Type B pancreatic cell (in vitro differentiated cells): ENCODE results near the genes NUDT3 and TAF11.

GRCh38 chr6:34142592-34143017, 3.3 kb downstream of the GRM4 start:
- PRO-cap, result no peak

DNA sequence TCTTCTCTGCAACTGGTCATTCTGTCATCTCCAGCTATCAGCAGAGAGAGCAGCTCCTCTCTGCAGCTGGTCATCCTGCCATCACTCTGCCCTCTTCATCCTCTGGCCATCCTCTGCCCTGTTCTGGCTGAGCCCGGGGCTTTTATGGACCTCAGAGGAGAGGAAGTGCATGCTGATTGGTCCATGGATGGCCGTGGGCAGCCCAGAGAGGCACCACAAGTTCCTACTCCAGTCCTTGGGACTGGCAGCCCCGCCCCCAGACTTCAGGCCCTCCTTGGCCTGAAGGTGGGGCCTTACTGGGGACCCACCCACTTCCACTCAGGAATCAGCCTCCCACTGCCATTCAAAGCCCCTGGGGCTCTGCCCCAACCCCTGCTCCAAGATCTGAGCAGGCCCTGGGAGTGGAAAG, 34.3 kb upstream of the HMGA1 start:
- PRO-cap, result no peak

- PRO-cap, result no peak
These were observed 13.4 kb upstream of the HMGA1 start for GRCh38 chr6:34223117-34223791.

DNA sequence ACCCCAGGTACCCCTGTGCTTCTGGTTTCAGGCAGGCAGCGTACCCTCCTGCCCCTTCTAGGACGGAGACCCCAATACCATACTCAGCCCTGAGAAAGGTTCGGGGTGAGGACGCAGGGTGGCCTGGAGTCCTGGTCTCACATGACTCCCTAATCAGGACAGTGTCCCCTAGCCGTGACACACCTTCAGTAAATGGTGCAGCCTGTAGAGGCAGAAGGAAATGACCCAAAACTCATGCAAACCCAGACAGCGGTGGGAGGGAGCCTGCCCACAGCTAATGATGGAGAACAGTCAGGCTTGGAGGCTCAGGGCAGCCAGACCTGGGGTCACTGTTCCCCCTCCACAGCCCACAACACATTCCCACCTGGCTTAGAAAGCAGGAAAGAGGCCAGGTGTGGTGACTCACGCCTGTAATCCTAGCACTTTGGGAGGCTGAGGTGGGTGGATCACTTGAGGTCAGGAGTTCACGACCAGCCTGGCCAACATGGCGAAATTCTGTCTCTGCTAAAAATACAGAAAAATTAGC, 8.9 kb upstream of the HMGA1 start:
- PRO-cap, result no peak

DNA sequence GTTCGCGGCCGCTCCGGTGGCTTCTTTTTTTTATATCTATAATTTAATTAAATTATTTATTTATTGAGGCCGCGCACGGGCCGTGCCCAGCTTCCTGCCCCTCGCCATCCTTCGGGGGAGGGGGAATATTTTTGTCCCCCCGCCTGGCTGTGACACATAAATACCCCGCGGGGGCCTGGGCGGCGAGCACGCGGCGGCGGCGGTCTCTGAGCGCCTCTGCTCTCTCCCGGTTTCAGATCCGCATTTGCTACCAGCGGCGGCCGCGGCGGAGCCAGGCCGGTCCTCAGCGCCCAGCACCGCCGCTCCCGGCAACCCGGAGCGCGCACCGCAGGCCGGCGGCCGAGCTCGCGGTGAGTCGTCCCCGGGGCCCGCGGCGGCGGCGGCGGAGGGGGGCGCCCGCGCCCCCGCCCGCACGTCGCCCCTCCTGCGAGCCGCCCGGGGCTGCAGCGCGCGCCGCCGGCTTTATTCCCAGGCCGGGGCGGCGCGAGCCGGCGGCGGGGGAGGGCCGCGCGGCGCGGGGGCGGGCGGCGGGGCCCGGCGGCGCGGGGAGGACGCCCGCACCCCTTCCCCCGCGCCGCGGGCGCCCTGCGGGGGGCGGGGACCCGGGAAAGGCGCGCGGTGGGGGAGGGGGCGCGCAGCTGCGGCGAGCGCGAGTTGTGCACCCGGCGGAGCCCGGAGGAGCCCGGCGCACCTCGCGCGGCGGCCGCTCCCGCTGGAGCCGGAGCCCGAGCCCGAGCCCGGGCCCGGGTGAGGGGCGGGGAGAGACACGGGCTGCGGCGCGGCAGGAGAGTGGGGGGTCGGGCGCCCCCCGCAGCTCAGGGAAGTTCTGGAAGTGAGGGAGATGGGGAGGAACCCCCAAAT, 525 bp downstream of the HMGA1 start:
- PRO-cap, result bidirectional peak, plus-strand start at position 159 of the sequence, minus-strand start at position 109 of the sequence; bidirectional peak, plus-strand start at position 652 of the sequence, minus-strand start at position 464 of the sequence; bidirectional peak, plus-strand start at position 715 of the sequence, minus-strand start at position 714 of the sequence

- PRO-cap, result no peak
These were observed 29.2 kb upstream of the SMIM29 start for GRCh38 chr6:34277761-34278587.

GRCh38 chr6:34392520-34393307, at the start of gene NUDT3:
TSS of gene NUDT3 (minus strand) at chr6:34392669.
- PRO-cap, result bidirectional peak, plus-strand start at chr6:34392920, minus-strand start at chr6:34392644

DNA sequence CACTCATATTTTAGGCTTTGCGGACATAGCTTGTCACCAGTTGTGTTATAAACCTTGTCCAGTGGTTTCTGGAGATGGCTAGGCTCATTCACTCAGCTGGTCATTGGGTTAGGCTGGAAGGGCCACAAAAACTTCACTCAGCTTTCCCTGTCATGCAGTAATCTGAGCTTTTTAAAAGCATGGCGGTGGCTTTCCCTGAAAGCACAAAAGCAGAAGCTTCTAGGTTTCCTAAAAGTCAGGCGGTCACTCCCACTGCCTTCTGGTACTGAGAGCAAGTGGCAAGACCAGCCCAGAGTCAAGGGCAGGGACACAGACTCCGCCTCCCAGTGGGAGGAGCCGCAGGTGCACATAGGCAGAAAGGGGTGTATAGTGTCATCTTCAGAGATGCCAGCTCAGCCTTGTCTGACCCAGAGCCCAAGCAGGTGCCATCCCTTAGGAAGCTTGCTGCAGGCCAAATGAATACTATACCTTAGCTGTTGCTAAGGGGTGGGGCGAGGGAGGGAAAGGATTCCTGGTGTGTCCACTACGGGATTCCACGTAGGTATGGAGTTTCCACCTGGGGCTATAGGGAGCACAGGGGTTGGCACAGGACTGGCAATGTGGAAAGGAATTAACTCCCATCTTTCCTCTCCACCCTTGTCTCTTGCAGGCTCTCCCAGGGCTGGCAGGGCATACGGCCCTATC, 17.9 kb upstream of the PACSIN1 start:
- PRO-cap, result no peak

GRCh38 chr6:34457920-34458627, 7.8 kb upstream of the PACSIN1 start:
- PRO-cap, result no peak

- PRO-cap, result no peak
These were observed 19.3 kb downstream of the PACSIN1 start for GRCh38 chr6:34485232-34485583.

DNA sequence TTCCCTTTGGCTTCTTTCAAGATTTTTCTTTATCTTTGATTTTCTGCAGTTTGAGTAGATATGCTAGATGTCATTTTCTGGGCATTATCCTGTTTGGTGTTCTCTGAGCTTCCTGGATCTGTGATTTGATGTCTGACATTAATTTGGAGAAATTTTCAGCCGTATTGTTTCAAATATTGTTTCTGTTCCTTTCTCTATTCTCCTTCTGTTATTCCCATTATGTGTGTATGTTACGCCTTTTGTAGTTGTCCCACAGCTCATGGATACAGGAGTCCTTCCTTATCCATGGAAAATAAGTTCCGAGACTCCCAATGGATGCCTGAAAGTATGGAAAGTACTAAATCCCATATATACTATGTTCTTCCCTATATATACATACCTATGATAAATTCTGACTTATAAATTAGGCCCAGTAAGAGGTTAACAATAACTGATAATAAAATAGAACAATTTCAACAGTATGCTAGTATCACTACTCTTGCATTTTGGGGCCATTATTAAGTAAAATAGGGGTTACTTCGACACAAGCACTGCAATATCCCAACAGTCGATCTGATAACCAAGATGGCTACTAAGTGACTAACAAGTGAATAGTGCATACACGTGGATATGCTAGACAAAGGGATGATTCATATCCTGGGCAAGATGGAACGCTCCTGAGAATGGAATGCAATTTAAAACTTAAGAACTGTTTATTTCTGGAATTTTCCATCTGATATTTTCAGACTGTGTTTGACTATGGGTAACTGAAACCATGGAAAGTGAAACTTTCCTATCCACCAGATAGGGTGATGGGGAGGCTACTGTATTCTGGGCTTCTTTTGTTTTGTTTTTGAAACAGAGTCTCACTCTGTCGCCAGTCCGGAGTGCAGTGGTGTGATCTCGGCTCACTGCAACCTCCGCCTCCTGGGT, 66.7 kb downstream of the ILRUN start:
- PRO-cap, result no peak

DNA sequence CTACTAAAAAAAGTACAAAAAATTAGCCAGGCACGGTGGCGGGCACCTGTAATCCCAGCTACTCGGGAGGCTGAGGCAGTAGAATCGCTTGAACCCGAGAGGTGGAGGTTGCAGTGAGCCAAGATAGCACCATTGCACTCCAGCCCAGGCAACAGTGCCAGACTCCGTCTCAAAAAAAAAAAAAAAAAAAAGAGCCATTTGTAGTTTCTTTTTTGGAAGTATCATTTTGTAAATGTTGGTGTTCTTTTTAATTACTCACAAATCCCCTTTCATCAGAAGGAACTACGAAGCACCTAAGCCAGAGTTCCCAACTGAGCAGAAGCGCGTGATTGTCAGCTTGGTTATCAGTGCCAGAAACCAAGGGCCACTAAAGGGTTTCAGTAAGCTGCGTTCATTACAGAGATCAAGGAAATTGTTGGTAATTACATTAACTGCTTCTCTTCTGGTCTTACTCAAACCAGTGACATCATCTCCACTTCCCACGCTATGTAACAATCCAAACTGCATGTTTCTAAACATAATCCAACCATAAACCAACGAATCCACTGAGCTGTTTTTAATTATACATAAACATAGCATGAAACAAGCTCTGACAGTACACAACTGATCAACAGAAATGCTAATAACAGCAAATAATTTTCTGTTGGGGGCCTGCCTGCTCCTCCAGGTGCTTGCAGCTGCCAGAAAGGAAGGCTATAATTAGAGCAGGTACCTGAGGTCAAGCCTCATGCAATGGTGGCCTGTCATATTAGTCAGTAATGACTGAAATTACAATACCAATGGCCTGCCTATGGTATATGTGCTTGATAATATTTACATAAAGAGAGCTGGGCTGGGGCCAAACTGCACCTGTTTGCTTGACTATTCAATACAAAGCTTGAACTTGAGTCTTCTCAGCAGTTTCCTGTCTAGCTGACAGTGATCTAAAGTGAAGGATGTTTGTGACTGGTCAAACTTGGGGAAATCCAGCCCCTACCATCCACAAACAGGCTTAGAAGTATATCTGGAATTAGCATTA, 40.2 kb downstream of the ILRUN start:
- PRO-cap, result no peak

DNA sequence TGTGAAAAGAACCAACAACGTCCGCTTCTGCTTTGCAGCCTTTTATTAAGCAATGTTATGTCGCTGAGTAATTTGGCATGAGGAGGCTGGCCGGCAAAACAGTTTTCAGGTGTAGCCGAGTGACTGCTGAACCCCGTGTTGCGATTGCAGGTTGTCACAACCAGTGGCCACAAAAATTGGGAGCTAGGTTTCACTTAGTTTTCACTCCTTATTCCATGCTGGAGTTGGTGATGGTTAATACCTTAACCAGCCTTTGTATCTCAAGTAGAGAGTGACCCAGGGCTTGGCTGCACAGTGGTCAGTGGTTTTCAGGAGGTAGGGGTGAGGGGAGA, 1.2 kb downstream of the BLTP3A start:
- PRO-cap, result no peak

- PRO-cap, result no peak
These were observed 32.3 kb downstream of the TAF11 start for GRCh38 chr6:34855256-34856213.

- PRO-cap, result bidirectional peak, plus-strand start at chr6:34887838, minus-strand start at chr6:34887834; bidirectional peak, plus-strand start at chr6:34888097, minus-strand start at chr6:34888012
These were observed at the start of gene TAF11 for GRCh38 chr6:34887577-34888713. TSS of gene TAF11 (minus strand) at chr6:34888042.

DNA sequence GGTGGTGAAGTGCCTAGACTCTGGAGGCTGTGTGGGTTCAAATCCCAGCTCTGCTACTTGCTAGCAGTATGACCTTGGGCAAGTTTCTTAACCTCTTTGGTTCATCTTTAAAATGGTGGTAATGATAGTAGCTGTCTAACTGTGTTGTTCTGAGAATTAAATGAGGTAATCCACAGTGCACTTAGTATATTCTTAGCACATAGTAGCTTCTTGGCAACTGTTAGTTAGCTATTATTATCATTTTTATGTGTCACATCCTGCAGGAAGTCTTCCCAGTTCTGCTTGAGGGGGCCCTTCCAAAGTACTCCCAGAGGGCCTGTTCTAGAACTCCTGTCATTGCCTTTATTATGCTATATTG, 30.5 kb downstream of the ANKS1A start:
- PRO-cap, result no peak

- PRO-cap, result no peak
These were observed 80.8 kb downstream of the ANKS1A start for GRCh38 chr6:34969791-34970329.

GRCh38 chr6:34981475-34982065, 92.5 kb downstream of the ANKS1A start:
- PRO-cap, result no peak

- PRO-cap, result no peak
These were observed 120.8 kb downstream of the ANKS1A start for GRCh38 chr6:35009702-35010351.

DNA sequence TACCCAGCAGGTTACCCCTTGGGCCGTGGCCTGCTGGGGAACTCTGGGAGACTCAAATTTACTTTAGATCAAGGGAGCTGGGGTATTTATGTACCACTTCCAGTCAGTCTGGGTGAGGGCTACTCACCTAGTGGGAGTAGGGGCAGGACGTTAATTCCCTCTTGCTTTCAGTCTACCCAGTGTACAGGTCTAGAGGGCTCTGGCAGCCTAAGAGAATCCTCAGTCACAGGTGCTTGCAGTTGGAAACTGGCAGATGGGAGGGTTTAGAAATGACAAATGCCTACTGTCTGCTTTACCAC, 103.7 kb downstream of the TCP11 start:
- PRO-cap, result no peak